Mammary microvascular endothelial cell (primary cell): ENCODE results near the gene PRR4.

DNA sequence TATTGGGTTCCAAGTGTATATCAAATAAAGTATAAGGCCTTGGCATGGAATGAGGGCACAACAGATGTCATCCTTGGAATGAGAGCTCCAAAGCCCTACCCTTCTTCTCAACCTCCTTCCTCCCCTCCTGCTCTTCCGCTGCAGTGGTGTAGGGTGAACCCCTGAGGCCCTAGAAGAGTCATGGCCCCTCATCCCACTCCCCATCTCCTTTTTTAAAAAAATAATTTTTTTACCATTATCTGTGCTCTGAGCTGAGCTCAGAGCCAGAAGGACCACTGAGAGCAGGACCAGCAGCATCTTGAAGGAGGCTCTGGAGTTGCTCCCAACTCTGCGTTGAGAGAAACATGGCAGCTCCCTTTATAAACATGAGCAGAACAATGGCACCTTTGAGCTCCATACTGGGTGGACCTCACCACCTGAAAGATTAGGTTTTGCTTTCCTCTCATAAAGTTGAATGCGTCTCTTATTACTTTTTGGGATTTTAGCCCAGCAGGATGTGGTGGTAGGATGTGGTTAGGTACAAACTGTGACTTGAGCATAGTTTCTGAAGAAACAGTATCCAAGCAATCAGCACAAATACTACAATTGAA lies at the start of gene PRR4:
PRR4 (minus strand) TSS at position 335 of the 590 bp plus-strand sequence.
- RAMPAGE, long total RNA: no peak

GRCh38 chr12:11650794-11651600 lies 1.5 kb downstream of the ETV6 start:
- RAMPAGE, long total RNA: no peak

GRCh38 chr12:11701268-11702287 lies 52.1 kb downstream of the ETV6 start:
- RAMPAGE, long total RNA: no peak

GRCh38 chr12:11737534-11738012 lies 88.1 kb downstream of the ETV6 start:
- RAMPAGE, long total RNA: no peak

DNA sequence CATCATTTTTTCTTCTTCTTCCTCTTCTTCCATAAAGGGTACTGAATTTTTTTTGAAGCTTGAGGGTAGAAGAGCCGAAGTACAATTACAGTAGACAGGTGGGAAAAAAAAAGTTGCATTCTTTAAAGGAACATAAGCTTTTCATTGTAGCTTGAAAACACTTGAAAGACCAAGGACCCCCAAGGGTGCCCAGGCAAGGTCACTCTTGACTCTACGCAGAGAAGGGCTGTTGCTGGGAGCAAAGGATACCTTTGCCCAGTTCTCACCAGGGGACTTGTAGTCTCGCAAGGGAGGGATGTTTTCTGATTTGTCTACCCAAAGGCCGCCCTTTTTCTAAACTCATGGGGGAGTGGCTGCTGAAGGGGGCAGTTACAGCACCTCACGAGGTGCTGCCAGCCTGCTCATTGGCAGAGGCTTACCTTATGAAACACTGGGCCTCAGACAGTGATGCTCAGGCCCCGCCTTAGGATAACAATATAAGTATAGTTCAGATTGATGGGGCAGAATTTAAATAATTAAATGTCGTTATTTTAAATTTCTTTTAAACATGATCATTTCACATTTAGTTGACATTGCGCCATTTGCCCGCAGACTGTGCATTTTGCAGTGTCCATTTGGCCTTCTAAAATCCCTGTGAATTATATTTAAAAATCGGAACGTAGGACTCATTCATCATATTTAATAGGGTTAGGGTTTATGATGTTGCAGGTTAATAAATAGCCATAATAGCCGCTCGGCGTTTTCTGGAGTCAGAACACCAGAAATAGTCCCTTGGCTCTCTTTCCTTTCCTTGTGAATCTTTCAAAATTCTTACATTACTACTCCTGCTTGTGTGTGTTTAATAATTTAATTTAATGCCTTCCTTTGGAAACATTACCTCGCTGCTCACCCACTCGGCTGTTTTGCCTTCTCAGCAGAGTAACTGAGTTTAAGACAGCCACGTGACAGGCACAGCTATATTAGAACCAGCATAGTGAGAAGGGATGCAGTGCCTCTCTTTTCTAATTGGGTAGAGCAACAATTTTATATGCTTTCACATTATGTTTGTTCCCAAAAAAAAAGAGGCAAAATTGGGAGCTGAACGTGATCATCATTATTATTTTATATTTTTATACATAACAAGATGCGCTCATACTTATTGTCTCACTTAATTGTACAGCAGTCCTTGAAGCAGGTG lies 107.3 kb downstream of the ETV6 start:
- RAMPAGE, long total RNA: no peak

DNA sequence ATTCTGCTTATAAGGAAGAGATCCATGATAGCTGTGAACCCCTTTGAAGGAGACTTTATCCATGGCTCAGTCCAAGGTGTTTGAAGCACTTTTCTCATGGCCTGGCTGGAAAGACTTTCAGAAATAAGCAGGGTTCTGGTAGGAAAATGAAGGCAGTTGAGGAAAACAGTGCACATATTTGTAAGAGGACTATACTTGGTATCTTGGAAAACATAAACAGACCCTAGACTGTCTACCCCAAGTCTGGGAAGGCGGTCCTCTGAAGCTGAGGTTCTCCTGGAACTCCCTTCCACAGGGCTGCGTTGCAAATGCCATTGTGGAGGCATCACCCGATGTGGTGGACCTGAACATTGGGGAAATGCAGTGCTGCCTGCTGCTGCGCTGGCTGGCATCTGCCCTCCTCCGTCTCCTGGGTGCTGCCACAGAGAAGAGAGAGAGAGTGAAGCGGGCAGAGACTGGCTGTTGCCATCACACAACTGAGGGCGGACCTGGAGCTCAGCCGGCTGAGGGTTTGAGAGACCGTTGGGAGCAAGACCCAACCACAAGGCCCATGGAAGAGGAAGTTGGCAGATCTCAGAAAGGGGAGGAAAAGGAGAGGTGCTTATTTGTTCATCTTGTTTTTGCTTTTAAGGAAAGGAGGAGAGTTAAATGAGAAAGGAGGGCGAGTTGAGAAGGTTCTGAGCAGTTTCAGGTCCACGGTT lies 124.2 kb downstream of the ETV6 start:
- RAMPAGE, long total RNA: no peak

DNA sequence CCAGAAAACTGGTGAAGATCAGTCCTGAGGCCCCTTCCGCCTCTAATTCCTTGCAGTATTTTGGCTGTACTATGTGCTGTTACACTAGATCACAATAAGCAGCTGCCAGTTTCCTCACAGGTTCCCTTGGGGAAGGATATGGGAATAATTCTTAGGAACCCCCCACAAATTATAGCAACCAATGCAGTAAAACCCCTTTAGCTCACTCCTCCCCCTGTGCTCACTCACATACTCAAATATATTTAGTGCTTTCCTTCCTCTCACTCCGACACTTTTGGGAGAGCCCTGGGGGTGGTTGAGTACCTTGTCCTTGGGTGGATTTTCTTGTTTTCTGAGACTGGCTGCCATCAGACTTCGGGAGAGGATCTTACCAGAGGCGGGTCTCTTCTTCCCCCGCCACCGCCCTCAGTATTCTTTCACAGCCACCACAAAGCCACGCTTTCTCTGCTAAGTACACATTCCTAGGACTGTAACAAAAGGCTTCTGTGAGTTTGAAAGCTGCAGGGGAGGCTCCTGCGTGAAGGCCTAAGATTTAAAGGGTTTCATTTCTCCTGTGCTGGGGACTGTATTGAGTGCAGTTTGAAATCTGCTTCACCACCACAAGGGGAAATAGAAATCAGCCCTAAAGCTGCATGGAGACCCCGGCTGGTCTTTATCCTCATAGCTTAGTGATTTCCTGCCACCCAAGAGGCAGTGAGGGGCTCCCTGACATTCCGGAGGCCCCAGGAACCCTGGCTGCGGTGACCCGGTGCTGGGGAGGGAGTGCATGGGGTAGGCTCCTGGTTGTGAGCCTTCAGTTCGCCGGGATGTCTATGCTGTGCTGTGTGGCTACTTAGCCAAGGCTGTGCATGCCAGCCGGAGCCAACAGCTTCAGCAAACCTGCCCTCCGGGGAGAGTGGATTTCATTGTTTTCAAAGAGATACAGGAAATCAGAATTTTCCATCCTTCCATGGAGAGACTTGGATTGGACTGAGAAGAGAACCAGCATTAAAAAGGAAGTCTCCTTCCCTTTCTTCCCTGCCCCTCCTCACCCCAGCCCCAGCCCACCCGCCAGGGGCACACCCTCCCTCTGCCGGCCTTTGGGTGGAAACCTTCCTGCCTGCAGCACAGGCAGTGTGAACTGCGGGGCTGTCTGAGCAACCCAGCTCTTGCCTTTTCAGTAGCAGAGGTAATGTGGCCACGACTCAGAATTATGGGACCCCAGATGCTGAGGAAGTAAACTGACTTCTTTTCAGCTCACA lies 163.2 kb downstream of the ETV6 start:
- RAMPAGE, long total RNA: no peak

DNA sequence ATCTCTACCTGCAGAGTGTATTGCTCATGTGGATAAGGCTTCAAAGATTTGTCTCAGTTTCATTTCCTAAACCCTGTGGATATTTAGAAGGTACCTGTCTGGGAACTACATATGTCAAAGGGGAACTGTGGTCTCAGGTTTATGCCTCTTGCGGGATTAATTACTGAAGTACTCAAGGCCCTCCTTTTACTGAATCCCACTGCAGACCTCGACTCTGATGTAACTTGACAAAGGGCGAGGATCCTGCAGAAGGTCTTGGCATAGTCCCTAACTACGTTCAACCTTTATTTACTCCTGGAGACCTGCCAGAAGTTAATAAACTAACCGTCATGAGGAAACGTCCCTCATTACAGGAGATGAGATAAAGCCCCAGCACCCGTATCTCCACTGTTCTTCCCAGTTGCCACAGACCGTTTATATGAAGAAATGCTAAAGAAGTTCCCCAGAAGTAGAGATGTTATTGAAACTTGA lies 190.8 kb downstream of the ETV6 start:
- RAMPAGE, long total RNA: no peak

- RAMPAGE, long total RNA: no peak
Measured at GRCh38 chr12:11859967-11860244, 210.4 kb downstream of the ETV6 start.

DNA sequence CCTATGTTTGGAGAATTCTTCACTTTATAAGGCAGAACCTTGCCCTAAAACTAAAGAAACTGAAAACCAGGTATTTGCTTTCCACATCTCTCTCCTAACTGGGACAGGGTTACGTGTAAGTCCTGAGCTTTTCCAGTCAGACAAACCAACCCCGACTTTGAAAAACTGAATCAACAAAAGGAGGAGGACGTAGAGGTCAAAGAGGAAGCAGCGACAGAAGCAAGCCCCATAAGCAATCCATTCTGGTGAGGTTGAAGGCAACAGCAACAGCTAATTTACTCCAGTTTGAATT lies 47.2 kb downstream of the LRP6 start:
- RAMPAGE, long total RNA: no peak

DNA sequence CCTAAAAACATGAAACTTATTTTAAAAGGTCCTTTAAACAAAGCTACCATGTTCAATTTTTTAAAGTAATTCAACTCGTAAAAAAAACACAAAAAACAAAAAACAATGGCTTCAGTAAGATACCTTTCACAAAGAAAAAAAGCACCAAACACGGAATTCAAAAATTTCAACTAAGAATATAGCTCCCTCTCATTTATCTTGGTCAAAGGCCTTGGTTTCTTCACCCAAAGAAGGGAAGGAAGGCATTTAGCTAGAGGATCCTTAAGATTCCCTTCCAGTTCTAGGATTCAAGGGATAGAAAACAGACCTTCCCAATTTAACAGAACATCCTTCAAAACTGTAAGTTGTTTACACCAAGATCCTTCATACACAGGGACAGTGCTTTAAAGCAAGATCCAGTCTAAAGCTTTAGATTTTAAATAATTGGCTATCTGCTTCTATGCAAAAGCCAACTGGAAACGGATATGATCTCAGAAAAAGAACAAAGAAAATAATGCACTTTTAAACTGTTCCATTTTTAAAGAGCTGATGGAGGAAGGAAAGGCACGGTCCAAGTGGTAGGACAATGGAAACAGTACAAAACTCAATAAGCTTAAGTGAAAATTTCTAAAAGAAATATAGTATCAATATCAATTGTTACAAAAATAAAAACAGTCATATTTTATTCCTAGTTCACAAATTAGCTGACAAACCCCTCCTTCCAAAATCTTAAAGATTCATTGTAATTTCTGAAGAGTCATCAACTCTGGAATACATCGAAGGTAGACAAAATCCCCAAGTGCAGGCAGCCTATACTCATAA lies 27.8 kb downstream of the LRP6 start:
- RAMPAGE, long total RNA: no peak

DNA sequence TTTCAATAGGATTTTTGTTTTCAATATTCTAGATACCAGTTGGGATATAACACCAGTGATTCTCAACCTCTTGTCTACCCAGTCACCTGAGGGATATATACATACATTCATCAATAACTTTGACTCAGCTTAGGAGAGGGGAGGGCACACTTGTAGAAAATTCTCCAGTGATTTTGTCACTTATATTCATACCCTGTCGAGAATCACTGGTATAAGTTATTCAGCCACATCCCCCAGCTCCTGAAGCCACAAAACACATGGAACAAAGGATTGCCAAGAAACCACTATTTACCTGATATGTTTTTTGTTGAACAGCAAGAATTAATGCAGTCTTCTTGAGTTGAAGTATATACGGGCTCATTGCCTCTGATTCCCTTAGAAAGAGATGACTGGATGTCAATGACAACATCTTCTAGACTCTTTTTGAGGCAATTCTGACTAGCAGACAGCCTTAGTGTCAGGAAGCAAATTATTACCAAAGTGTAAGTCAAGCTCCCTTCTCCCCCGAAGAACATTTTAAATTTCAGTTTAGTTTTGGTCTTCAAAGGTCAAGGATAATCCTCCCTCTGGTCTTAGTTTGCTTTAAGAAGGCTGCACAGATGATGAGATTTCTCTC lies 7.1 kb downstream of the MANSC1 start:
- RAMPAGE, long total RNA: no peak

DNA sequence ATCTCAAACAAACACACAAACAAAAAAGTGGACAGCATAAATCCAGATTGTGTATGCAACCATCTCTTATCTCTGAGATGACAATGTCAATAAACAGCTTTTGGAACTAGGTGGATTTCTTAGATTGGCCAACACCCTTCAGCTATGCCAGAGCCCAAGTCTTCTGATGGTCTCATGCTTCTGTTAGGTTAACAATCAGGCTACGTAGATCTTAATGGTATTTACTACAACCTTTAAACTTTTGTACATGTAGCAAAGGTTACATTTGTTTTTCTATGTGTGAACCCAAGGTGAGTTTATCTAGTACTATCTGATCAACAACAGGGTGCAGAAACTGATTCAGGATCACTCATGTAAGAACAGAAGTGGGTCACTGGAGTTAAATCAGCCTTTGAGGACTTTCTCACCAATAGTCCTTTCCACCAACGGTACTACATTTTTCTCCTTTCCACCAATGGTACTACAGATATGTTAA lies 73.5 kb downstream of the DUSP16 start:
- RAMPAGE, long total RNA: no peak

GRCh38 chr12:12534182-12534922 lies 28.3 kb downstream of the DUSP16 start:
- RAMPAGE, long total RNA: no peak

- RAMPAGE, long total RNA: no peak
Measured at GRCh38 chr12:12683580-12684169, 12.3 kb downstream of the GPR19 start.

GRCh38 chr12:12724359-12724763 lies 7.2 kb downstream of the CDKN1B start:
- RAMPAGE, long total RNA: no peak

DNA sequence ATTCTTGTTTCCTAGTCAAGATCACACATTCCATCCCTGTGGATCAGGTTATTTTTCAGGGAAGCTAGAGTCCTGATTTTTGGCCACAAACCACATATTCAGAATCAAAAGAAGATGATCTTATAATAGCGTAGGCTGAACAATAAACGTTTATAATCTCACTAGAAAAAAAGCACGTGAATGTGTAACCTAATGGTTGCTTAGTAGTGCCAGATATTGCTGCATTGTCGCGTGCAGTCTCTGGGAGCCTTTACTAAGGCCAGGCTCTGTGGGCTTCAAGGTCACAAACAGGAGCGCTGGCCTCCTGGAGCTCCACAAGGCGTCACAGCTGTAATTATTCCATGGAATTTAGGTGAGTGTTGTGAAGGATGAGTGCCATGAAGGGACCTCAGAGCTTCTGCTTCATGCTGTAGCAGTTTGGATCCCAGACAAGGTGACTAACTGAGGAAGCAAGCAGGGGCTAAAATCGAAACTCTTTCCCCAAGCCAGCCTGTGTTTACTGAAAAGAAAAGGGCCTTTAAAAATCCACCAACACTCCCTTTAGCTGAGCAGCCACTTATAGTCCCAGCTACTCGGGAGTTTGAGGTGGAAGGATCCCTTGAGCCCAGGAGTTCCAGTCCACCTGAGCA lies 17.5 kb downstream of the CDKN1B start:
- RAMPAGE, long total RNA: no peak

DNA sequence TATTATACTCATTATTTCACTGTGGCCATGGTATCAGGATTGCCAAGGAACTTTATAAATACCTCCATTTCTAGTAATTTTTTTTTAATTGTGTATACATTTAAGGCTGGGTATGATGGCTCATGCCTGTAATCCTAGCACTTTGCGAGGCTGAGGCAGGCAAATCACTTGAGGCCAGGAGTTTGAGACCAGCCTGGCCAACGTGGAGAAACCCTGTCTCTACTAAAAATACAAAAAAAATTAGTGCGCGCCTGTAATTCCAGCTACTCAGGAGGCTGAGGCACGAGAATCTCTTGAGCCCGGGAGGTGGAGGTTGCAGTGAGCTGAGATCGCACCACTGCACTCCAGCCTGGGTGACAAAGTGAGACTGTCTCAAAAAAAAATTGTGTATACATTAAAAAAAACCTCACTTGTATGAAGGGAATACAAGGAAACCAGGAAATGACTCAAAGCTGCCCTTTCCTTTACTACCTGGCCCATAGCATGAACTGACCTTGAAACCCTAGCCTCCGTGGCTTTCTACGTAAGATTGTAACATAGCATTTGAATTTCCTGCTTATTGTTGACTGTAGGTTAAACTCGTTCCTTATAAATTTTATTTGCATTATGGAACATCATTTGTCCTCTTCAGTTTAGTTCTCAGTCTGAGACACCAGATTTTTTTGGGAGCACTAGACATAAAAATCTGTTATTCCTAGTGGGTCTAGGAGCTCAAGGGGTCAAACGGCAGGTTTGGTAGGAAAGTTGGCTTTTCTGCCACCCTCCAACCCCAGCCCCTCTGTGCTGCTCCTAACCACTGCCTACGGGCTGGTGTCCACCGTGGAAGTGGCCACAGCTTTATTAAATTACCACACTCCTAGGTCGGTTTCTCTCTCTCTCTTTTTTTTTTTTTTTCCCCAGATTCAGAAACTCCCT lies 9.2 kb upstream of the DDX47 start:
- RAMPAGE, long total RNA: no peak

DNA sequence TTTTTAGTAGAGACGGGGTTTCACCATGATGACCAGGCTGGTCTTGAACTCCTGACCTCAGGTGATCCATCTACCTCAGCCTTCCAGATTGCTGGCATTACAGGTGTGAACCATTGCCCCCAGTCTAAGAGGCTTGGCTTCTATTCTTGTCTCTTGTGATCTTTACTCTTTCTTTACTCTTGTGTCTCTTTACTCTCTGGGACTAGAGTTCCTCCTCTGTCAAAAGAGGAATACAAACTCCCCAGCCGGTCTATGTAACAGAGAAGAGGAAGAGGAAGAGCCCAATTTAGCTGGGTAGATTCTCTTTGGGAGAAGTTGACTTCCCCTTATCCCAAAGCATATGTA lies 4.0 kb upstream of the DDX47 start:
- RAMPAGE, long total RNA: no peak

GRCh38 chr12:12839741-12840492 lies 26.8 kb downstream of the DDX47 start:
- RAMPAGE, long total RNA: no peak